ENCODE measurements around a stretch of chr2.

- PRO-cap: no peak
Observed at GRCh38 chr2:97732884-97733545, 19.6 kb downstream of the ZAP70 start.

- PRO-cap: no peak
Observed at GRCh38 chr2:97811078-97811762, 97.8 kb downstream of the ZAP70 start.

- PRO-cap: no peak
Observed at GRCh38 chr2:97936120-97936682, 59.5 kb downstream of the TMEM131 start.

DNA sequence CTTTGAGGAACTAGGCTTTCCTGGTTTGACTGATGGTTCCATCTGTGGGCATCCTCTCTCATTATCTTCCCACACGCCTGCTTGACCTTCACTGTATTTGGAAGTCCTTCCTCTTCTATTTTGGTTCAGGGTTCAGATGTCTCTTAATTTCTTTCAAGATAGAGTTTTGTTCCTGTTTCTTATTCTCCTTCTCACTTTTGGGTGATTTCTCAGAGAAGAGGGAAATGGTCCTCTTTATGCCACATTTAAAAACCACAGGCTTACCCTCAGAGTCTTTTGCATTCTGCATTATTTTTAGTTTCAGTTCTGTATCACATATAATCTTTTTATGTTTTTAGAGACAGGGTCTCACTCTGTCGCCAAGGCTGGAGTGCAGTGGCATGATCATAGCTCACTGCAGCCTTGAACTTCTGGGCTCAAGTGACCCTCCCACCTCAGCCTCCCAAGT, 31.4 kb upstream of the TMEM131 start:
- PRO-cap: no peak

DNA sequence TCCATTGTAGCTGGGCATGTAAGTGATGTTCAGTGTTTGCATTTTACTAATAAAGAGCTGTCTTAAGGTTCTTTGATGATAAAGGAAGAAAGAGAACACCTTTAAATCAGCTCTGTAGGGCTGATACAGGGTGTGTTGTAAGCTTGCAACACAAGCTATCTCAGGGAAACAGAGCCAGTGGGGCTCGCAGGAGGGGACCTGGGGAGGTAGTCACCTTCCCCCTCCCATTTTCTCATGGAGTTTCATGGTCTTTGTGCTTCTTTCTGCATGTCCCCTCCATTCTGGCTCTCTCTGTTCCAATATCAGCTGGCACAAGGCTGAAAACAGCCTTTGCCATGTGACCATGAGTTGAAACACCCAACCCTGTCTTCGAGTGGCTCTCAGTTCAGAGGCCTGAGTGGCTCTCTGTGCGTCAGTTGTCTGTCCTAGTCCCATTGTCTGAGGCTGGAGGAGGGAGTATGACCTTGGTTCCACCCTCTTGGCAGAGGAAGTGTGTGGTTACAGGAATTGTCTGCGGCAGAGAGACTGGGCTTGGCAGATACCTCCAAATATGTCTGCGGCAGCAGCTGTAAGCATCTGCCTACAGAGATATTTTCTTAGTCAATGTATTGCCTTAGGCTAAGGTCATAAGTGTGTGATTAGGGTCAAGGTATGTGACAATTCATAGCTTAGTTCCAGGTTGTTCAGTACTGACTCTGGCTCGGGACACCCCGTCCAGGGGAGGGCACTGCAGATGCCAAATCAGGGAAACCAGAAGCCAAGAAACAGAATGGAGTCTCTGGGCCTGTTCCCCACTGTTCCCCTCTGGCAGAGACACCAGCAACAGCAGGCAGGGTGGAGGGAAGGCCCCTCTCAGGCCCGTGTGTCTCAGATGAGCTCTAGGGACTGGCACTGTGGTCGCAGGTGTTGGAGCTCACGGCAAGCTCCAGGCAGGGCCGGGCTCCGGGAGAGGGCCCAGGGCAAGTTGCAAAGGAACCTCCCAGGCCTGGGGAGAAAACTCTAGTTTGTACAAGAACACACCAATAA, 32.7 kb downstream of the CNGA3 start:
- PRO-cap: no peak

- PRO-cap: no peak
Observed at GRCh38 chr2:98454304-98455030, 9.8 kb downstream of the INPP4A start.

DNA sequence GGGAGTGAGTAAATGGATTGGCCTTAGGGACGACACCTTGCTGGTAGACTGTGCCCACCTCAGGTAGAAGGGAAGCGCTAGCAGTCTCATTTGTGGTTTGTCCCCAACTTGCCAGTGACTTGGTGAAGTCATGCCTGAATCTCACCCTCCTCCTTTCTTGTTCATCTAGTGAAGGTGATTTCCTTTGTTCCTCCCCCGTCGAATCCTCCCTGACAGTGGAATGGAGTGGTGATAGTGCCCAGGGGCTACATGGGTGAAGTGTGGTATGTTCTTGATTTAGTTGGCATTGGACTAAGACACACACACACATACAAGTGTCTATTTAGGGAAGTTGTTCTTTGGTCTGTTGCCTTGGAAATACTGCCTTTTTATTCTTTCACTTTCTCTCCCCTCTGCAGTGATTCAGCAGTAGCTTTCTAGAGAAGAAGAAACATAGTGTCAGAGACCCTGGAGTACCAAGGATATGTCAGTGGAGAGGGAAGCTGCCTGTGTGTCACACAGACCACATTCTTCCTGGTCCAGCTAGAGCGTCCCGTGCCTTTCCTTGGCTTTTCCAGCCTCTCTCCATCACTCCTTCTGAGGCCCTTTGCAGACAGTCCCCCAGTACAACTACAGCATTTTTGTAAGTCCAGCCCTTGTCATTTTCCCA, 10.9 kb downstream of the INPP4A start:
- PRO-cap: no peak

DNA sequence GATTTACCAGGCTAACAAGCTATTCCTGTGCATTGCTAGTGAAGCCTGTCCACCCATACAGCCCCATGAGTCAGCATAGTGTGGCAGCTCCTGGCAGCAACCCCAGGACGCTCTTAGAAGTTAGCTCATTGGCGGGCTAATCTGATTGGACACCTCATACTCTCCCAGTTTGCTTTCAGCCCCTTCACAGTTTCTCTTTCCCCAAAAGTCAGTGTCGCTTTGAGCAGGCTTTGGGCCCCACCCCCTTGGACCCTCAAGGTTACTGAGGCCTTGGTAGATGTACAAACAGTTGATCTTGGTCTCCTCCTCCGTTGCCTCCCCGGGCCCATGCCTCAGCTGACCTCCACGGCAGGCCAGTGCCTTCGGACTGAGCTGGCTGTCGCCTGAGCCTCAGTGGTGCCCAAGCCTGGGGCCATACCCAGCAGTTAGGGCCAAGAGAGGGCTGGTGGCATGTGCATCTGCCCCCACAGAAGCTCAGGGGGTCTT, 47.9 kb downstream of the COA5 start:
- PRO-cap: no peak

DNA sequence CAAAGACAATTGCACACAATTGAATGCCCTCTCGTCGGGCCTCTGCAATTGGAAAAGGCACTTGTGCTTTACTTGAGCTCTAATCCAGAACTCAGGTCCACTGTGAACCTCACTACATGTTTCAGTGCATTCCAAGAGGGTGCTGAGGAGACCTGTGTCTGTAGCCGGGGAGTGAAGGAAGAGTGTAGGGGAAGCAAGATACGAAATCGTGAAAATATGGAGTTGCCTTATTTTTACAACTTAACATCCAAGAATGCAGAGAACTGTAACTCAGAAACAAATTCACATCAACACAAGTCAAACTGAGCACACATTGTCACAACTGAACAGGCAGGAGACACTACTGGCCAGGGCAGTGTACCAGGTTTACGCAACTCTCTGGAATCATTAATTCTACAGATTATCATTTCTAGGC, 735 bp downstream of the COA5 start:
- PRO-cap: no peak

DNA sequence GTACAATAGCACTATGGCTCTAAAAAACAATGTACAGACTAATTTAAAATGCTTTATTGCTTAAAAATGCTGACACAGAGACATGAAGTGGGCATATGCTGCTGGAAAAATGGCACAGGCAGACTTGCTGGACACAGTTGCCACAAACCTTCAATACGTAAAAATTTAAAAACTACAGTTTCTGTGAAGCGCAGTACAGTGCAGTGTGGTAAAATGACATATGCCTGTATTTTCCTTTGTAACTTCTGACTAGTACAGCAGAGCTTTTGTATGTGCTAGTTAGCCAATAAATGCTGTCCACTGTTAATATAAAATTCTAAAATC, 4.4 kb downstream of the UNC50 start:
- PRO-cap: no peak

DNA sequence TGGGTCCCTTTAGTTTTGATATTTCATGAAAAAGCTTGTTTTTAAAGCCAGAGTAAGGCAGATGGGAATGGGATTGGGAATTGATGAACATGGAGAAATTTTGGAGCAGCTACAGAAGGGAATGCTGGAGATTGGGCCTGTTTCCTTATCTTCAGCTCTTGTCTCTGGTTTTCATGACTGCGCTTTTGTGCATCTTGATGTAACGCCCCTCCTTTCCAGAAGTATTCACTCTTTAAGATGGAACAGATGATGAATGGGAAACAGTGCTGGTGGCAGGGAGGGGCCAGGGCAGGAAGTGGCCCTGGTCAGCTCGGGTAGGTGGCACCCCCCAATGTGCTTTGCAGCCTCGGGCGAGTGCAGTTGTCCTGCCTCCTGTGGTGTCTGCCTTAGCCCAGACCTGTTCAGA, 16.8 kb upstream of the MGAT4A start:
- PRO-cap: no peak

DNA sequence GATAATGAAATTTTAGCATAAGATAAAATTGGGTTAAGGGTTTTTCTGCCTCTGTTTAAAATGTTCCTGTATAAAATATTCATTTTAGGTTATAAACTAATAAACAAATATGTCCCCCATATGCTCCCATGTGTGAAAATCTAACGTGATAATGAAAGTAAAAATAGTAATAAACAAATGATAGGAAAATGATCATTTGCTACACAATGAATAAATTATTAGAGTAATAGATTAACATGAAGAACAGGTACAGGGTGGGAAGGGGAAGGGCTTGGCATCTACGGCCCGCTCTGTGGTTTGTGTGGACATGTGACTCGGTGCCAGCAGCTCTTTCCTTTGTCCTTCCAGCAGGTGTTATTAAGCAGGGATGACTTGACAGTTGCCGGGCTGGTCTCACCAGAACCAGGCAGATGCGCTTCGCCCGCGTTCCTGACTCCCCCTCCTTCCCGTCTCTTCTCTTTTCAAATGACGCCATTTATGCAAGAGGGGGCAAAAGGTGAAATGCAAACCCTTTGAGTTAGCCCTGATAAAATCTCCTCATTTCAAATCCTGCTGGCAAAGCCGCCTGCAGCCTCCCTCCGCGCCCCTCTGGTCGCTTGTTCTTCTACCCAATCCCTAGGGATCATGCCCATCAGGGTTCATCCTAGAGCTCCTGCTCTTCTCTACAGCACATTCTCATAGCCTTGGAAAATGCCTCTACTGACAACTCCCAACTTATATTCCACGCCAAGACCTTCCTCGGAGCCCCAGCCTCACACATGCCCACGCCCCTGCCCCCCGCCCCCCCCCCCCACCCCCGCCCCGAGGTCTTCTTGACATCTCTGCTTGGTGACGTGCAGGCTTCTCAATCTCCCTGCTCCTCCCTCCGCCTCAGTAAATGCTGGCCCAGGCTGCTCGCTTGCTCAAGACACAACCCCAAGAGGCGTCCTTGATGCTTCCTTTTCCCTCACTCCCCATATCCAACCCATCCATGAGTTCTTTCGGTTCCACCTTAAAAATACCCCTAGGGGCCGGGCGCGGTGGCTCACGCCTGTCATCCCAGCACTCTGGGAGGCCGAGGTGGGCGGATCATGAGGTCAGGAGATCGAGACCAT, 39.0 kb upstream of the MGAT4A start:
- PRO-cap: no peak

DNA sequence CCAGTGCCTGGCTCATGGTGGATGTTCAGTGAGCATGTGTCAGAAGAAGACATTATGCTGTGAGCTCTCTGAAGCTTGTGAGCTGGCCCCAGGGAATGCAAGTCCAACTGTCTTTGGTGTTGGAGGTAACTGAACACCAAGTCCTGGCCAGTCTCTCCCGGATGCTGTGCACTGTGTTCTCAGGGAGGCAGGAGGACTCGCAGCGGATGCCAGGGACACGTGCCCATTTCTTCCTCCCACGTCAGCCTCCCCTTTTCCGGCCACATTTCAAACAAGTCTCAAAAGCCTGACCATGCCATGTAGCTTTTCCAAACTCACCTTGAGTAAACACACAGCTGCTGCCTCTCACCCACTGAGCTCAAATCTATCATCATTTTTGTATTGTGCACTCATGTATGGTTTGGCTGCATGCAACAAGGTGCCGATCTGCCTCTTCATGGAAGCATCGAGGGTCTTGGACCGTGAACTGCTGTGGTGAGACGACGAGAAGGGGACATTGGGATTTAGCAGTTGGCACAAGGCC, 44.3 kb upstream of the MGAT4A start:
- PRO-cap: no peak

GRCh38 chr2:98868450-98868826, 67.6 kb downstream of the CRACDL start:
- PRO-cap: no peak

- PRO-cap: no peak
Observed at GRCh38 chr2:99108673-99109391, 32.7 kb upstream of the C2orf15 start.

DNA sequence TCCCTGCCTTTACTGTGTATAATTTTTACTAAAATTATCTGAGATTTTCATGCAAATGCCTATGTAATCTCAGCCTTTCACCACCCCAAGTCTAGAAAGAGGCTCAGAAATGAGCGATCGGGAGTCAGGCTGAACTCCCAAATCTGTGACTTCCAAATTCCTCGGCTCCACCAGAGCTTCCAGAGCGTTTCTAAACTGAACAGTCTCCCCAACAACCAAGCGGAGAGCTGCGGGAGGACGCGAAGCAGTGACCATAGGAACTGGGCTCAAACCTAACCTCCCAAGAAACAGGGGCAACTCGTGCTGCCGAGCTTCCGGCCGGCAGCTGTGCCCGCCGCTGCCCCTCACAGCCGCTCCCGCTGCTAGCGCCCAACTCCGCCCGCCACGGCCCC, 917 bp upstream of the C2orf15 start:
- PRO-cap: no peak

- PRO-cap: no peak
Observed at GRCh38 chr2:99181728-99182151, 756 bp downstream of the MRPL30 start.

DNA sequence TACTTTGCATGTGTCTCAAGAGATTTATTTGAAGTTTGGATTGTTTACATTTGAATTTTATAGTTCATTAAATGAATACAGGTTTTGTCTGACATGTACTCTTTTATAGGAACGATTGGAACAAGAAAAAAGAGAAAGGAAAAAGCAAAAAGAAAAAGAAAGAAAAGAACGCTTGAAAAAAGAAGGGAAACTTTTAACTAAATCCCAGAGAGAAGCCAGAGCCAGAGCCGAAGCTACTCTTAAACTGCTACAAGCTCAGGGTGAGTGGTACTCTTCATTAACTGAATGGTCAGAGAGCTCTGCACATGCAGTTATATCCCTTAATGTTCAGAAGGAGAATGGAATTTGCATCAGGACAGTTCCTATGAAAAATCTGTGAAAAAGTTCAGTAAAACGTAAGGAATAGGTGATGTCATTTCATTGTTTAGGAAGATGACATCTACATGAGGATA, 27.0 kb downstream of the EIF5B start:
- PRO-cap: no peak

- PRO-cap: no peak
Observed at GRCh38 chr2:99397675-99398886, 60.9 kb downstream of the EIF5B start.

GRCh38 chr2:99402471-99403316, 65.5 kb downstream of the EIF5B start:
- PRO-cap: no peak